ENCODE measurements around a stretch of chr6.

DNA sequence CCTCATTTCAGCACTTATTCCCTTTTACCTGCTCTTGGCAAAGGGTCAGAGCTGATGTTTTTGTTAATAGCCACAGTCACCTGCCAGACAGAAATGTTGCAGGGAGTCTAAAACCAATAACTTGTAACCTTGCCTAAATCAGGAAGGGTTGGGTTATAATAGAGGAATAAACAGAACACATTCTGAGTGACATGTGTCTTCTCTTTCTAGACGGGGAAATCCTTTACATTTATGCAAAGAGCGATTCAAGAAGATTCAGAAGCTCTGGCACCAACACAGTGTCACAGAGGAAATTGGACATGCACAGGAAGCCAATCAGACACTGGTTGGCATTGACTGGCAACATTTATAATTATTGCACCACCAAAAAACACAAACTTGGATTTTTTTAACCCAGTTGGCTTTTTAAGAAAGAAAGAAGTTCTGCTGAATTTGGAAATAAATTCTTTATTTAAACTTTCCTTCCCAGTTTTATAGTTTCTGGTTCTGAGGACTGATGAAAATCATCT is 31.5 kb downstream of the PRPH2 start:
- RRBS: no CpG with 5 or more reads among the region's 2 CpGs

GRCh38 chr6:42766282-42766746 is 15.5 kb upstream of the BICRAL start:
- RRBS: no CpG with 5 or more reads among the region's 7 CpGs

DNA sequence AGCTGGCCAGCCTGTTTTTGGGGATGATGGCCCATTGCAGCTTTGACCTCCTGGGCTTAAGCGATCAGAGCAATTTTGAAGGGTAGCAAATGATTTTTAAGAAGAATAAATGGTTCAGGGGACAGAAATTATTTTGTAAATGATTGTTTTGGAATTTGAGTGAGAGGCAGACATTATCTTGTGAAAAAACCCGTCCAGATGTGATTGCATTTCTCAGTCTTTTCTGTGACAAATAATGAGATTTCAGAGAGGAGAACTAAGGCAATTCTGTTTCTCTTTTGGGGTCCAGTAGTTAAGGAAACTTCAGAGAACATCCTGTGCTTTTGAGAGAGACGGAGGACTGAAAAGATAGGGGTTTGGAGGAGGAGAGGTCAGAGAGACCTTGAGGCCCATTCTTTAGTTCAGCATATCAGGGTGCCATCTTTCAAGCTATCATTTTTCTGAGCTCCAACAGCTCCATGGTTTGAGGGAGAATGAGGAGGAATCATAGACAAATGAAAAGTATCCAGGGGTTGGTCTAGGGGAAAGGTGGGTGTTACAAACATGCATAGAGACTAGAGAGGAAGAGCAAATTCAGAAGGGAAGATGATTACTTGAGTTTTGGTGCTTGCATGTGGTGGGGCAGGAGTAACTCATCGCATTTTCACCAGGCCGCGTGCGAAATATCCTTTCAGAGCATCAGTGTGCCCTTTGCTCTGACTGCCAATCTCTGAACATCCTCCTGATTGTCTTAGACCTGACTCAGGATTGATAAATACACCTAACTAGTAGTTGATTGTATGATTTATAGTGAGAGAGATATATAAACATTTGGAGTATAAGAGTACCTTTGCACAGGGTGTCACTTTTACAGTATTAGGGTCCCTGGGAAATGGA is 7.8 kb upstream of the BICRAL start:
- RRBS: no CpG with 5 or more reads among the region's 7 CpGs

- RRBS: no CpG with 5 or more reads among the region's 2 CpGs
These were observed 794 bp upstream of the BICRAL start for GRCh38 chr6:42781097-42781419.

- RRBS: no CpG with 5 or more reads among the region's 20 CpGs
These were observed 439 bp upstream of the CNPY3 start for GRCh38 chr6:42928728-42929353.

DNA sequence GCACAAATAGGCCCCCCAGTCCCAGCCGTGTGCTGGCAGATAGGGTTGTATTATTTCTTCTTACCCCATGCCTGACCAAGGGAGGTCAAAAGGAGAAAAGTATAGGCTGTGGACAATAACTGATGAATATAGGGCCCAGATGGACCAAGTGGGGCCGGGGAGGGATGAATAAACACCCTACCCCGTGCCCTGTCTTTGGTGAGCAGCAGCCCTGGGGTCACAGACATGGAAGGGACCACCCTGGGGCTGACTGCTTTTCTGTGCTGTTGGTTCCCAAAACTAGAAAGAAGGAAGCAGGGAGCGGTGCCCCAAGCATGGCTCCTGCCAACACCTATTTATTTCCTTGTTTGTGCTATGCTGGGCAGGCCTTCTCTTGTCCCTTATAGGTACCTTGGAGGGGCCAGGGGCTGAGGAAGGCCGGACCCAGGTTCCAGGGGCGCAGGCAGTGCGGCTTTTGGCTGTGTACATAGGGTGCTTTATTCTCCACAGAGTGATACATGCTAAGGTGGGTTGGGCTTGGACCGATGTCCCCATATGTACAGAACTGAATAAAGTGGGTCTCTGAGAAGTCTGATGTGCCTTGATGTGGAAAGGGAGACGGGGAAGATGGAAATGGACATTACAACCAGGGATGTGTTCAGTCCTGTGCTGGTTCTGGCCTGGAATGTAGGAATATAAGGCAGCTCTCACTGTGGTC is 1.8 kb downstream of the MEA1 start:
- RRBS: no CpG with 5 or more reads among the region's 9 CpGs

DNA sequence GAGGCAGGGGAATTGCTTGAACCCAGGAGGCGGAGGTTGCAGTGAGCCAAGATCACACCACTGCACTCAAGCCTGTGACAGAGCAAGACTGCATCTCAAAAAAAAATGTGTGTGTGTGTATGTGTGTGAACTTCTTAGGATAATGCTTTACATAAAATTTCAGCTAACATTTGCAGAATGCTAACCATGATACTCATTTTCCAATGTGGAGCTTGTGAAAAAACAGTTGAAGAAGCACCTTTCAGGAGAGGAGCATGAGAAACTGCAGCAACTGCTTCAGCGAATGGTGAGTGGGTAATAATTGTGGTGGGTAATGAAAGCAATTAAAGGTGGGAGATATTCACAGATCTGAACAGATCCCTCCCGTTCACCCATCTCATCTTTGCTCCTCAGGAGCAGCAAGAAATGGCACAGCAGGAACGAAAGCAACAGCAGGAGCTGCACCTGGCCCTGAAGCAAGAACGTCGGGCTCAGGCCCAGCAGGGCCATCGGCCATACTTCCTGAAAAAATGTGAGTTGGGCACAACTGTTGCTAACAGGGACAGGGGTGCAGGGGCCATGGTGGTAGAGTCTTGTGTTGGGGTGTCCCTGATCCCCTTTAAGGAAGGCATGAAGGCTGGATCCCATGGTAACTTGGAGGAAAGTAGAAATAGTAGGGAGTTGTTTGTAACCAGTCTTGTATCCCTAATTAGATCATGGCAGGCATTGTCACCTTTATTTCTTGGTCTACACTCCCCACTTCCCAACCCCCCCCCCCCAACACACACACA is 5.7 kb downstream of the RRP36 start:
- RRBS: no CpG with 5 or more reads among the region's 7 CpGs

- RRBS: no CpG with 5 or more reads among the region's 10 CpGs
These were observed 26.9 kb upstream of the SRF start for GRCh38 chr6:43144065-43144656.

DNA sequence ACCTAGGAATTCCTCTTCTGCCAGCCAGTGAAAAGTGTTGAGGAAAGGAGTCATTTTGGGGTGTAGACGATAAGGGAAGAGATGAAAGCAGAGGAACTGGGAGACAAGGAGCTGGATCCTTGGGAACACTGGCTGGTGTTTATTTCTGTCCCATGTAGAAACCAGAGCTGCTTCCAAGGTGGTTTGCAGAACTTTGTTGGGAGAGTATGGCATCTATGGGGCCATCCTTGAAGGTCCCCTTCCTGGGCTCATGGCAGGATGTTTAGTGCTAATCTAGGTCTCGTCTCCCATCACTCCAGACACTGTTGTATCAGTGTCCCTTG is 1.8 kb downstream of the SRF start:
- RRBS: no CpG with 5 or more reads among the region's 2 CpGs

- RRBS: no CpG with 5 or more reads among the region's 10 CpGs
These were observed 4.7 kb downstream of the SRF start for GRCh38 chr6:43175715-43176241.

GRCh38 chr6:43213183-43214019 is 15.9 kb downstream of the DNPH1 start:
- RRBS: 93% methylated on average over 3 of the region's 20 CpGs

DNA sequence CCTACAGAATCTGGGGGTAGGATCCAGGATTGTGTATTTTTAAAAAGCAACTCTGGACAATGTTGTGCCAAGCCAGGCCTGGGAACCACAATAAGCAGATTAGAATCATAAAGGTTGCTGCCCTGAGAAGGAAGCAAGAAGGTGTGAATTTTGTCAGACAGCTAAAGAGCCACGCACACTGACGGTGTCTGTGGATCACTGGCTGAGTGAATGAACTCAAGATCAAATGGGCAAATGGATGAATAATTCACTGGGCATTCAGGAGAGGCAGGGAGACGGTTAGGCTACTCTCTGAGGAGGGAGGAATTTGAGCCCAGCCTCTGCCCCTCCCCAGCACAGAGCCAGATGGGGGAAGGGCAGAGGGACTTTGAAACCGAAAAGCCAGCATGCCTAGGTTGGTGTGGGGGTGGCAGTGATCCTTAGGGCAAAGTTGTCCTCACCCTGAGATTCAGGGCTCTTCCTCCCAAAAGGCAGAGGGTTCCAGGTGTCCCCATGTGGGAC is 19.5 kb upstream of the SLC22A7 start:
- RRBS: no CpG with 5 or more reads among the region's 4 CpGs

DNA sequence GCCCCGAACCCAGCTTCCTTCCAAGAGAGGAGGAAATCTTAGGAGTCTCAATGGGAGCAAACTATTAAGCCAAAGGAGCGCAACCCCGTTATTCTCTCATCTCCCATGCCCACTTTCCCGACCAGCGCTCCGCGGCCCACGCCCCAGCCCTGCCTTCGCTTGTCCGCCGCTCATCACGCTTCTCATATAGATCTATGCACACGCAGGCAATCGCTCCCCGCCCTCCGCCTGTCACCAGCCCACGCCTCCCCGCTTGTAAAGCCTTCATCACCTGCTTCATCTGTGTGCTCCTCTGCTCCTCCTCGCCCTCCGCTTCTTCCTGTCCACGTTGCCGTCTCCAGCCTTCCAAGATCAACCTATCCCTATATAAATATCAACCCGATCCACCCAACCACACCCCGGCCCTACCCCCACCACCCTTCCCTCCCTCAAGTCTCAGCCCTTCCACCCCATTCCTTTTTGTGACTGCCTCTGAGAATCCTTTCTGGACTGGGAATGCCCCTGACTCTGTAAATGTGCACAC is 429 bp upstream of the DLK2 start:
- RRBS: no CpG with 5 or more reads among the region's 24 CpGs

GRCh38 chr6:43493822-43494366 is 16.3 kb downstream of the LRRC73 start:
- RRBS: no CpG with 5 or more reads among the region's 7 CpGs

DNA sequence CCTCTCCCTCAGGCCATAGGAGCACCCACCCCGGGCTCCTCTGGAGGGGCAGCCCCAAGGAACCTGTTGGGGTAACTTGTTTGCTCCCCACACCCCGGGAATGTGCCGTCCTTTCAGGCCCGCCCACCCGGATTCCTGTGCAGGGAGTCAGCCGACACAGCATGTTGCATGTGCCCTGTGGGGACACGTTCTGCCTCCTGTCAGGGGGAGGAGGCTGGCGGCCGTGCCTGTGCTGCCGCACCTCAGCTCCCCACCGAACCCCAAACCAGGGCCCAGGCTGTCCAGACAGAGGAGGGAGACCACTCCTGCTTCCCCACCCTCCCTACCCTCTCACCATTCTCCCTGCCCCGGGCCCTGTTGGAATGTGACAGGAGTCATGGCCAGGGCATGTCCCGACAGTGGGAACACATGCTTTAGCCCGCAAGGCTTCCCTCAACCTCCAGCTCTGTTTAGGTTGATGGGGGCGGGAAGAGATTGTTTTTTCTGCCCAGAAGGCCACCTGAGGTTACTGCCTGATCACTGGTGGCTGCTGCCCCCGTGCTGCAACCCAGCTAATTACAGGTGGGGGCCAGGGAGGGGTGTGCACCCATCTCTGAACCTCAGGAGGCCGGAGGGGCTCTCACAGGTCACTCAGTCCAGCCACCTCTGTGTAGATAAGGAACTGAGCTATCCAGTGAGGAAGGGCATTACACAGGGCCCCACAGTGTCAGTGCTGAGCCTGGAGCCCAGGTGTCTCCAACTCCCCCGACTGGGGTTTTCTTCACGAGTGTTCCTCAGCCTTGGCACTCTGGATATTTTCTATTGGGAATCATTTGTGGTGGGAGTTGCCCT is 13.6 kb downstream of the LRRC73 start:
- RRBS: 19% methylated on average over 2 of the region's 19 CpGs

DNA sequence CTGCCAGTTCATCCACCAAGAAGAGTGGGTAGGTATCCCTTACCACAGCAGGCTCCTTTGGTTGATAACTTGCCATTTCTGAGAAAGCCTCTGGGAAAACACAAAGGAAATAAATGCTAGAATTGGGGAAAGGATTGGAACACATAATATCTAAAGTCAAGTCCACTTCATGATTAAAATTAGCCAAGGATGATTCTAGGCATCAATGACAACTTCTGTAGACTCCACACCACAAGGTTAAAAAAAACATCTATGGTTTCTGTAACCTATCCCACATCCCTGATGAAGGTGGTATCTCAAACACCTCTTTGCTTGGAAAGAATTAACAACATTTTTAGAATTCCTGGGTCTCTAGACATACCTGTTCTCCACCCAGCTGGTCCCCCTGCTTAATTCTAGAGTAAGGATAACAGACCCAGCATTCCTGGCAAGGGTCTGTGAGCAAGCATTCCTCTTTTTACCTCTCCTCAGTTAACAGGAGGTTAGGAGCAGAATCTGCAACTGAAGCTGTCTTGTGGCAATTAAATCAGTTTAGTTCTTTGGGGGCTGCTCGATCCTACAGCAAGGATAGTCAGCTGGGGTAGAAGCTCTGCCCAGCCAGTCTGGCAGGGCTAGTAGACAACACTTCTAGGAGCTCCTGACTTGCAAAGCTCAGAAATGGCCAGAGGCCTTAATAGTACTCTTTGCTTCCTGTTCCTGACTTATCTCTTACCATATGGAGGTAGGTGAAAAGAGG is 11.4 kb downstream of the POLR1C start:
- RRBS: no CpG with 5 or more reads among the region's 1 CpG

DNA sequence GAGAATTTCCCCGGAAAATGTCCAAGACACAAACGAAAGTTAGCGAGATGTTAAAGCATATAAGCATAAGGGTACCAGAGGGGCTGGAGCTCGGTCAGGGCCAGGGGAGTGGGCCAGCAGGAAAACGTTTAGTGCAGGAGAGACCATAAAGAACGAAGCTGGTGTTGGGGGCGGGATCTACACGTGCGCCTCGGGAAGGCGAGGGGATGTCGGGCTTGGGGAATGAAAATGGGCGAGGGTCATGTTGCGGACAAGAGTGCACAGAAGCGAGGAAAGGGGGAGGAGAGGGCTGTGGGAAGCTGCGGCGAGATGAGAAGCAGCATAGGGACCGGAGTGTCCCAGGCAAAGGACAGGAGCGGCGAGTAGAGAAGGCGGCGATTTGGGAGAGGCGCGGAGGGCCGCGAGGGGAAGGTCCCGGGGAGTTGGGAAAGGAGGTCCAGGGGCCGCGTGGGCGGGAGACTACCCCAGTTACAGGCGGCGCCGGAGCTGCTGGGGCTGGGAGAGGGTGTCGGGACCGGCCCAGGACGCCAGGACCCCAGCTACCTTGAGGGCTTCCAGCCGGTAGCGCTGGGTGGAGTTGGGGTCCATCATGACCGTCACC is 521 bp downstream of the XPO5 start:
- RRBS: 2% methylated on average over 17 of the region's 39 CpGs

DNA sequence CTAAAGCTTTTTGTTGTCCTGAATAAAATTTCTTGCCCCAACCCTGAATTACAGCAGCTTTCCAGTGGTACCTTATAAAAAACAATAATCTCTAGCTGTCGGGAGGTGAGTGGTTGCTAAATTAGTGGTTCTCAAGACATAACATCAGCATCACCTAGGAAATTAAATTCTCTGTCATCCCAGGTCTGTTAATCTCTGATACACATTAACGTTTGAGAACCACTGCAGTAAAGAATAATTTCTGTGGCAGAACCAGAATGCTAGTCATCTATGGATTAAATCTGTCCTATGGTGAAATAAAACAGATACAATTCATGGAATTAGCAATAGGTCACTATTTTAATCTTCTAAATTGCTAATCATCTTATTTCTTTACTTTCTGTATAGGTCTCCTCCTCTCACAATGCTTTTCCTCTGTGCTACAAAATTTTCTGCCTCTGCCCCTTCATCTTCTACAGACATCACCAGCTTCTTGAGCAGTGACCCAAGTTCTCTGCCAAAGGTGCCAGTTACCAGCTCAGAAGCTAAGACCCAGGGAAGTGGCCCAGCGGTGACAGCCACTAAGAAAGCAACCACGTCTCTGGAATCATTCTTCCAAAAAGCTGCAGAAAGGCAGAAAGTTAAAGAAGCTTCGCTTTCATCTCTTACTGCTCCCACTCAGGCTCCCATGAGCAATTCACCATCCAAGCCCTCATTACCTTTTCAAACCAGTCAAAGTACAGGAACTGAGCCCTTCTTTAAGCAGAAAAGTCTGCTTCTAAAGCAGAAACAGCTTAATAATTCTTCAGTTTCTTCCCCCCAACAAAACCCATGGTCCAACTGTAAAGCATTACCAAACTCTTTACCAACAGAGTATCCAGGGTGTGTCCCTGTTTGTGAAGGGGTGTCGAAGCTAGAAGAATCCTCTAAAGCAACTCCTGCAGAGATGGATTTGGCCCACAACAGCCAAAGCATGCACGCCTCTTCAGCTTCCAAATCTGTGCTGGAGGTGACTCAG is 15.5 kb downstream of the GTPBP2 start:
- RRBS: no CpG with 5 or more reads among the region's 7 CpGs

DNA sequence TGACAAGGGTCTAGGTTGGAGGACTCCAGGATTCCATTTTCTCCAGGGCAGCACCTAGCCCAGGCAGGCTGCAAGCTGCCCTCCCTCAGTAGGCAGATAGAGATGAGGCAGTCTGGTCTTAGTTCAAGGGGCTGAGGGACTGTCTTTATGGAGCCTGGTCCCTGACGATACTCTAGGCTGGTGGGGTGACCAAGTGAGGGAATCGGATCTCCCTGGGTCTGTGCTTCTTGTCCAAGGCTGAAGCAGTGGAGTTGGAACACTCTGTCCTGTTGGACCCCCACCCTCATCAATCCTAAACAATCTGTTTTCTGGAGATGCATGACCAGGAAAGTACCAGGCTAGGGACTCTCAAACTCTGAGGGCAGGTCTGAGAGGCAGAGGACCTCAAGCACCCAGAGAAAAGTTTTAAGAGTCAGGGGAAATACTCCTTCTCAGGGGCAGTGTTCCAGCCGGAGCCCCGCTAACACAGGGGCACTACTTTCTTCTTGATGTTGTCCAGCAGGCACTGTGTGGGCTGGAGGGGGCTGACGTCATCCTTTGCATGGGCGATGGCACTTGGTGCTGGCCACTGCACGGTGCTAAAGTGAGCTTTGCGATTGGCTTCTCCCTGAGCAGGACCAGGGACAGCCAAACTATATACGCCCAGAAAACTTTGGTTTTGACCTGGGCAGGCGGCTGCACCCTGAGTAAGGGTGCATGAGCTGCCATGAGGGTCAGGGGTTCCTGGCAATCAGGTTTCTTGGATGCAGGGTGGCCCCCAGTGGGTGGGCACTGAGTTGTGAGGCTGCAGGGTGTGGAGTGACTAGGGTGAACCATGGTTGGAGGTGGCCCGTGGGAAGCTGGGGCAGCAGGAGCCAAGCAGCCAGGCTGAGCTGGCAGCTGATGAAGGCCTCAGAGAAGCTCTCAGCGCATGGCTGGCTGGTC is 18.6 kb downstream of the MRPS18A start:
- RRBS: no CpG with 5 or more reads among the region's 12 CpGs

- RRBS: no CpG with 5 or more reads among the region's 12 CpGs
These were observed 10.7 kb downstream of the MRPS18A start for GRCh38 chr6:43676477-43677666.